Pulmonary artery (tissue), 1 donor: Measurements from ENCODE around the gene SPATA48.

DNA sequence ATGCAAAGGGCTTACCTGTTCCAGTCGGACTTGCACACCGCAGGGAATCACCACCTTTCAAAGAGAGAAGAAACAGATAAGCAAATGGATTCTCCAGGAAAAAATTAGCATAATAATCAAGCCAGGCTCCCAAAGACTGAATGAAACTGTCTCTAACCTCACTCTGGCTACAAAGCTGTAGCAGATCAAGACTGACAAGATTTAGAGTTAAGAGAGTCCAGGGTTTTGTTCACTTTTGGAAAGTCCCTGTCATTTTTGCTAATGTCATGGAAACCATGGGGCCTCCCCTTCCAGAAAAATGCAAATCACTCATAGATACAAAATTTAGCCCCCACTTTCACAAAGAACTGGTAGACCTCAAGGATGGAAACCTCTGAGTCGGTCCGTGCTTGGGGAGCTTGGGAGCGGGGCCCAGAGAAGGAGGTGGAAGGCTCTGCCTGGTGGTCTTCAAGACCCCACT lies 100.8 kb downstream of the TNS3 start:
- PRO-cap: no peak

GRCh38 chr7:47546423-47547368 lies 35.2 kb downstream of the TNS3 start:
- PRO-cap: no peak

DNA sequence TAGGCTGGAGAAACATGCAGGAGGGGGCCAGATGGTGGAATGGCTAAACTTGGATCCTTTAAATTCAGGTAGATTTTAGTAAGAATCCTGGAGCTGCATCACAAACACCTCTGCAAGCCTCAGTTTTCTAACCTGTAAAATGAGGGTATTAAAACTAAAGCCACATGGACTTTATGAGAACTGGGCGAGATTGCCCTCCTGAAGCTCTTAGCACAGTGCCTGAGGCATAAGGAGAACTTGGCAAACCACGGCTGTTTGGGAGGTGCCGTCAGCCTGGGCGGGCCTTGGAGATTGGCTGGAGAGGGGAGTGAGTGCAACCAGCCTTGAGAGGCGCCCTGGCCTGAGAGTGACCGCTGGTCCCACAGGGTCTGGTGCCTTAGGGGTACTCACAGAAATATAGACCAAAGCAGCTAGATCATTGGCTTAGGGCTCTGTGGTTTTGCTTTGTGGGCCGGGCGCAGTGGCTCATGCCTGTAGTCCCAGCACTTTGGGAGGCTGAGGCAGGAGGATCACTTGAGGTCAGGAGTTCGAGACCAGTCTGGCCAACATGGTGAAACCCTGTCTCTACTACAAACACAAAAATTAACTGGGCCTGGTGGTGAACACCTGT lies 5.5 kb upstream of the TNS3 start:
- PRO-cap: bidirectional peak, plus-strand start at position 326 of the sequence, minus-strand start at position 209 of the sequence

DNA sequence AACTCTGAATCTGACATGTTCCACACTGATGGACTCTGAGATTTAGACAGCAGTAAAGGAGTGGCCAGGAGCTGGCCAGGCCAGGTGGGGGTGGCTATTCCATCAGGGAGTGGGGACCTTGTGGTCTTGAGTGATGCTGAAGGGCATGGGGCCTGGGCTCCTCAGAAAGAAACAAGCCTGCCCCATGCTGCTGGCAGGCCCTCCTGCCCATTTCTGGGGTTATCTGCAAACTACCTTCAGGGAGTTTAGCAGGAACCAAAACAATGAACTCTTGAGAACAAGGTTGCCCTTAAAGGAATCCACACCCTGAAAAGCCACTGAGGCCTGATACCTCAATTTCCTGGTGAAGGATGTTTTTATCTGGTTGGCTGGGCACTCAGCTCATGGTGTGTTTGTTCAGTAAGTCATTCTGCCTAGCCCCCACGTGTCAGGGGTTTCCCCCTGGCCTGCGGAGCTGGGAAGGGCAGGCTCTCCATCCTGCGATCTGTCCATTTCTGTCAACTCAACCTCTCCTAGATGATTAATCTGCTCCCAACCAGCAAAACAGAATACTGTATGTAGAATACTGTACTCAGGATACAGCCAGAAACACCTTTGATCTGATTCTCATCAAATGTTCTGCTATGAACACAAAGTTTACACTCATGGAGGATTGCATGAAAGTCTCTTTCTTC lies 143.4 kb upstream of the TNS3 start:
- PRO-cap: no peak

- PRO-cap: no peak
These were observed 7.5 kb downstream of the HUS1 start for GRCh38 chr7:47971970-47972298.

- PRO-cap: no peak
These were observed 29.8 kb downstream of the ABCA13 start for GRCh38 chr7:48200898-48201713.

DNA sequence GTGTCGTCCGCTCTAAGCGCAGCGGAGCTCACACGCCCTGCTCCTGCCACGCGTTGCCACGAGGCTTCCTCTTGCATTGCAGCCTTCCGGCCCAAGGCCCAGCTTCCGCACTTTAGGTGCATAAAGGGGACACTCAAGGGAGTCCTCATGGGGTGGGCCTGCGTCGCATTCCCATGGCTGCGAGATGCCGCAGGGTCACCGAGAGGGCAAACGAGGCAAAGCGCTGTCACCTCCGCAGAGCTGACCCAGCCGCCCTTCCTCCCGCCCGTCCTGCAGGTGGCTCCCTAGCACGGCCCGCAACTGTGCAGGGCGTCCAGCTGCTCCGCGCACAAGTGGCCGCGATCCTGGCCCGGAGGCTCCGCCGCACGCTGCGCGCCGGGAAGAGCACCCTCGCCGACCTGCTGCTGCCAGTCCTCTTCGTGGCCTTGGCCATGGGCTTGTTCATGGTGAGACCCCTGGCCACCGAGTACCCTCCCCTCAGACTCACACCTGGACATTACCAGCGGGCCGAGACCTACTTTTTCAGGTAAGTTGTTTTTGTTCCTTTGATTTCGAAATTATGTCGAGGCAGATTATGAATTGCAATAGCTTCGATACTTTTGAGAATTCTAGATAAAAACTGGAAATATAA lies 283.6 kb downstream of the ABCA13 start:
- PRO-cap: no peak

DNA sequence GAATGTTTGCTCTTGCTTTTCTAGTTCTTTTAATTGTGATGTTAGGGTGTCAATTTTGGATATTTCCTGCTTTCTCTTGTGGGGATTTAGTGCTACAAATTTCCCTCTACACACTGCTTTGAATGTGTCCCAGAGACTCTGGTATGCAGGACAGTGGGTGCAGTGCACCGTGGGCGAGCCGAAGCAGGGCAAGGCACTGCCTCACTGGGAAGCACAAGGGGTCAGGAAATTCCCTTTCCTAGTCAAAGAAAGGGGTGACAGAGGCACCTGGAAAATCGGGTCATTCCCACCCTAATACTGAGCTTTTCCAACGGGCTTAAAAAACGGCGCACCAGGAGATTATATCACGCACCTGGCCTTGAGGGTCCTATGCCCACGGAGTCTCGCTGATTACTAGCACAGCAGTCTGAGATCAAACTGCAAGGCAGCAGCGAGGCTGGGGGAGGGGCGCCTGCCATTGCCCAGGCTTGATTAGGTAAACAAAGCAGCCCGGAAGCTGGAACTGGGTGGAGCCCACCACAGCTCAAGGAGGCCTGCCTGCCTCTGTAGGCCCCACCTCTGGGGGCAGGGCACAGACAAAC lies 107.6 kb upstream of the VWC2 start:
- PRO-cap: no peak

DNA sequence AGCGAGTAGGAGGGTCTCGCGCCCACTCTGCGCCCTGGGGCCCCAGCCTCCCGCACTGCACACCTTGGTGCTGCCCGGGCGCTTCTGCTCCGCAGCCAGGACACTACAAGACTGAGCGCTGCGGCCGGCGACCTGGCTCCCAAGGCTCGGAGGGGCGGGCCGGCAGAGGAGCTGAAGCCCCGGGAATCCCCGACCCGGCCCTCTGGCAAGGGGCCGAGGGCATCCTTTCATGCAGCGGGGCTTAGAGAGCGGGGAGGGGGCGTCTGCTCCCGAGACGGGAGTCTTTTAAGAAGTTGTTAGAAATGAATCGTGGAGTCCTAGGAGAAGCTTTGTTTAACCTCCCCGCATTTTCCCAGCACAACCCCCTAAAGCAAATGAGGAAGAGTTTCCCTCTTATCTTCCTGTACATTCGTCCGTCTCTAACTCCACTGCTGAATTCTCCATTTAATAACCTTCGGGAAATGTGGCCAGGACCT lies 1.1 kb downstream of the VWC2 start:
- PRO-cap: no peak

- PRO-cap: no peak
These were observed at the start of gene SPATA48 for GRCh38 chr7:50095652-50096088. TSS of gene SPATA48 (plus strand) at chr7:50095883.

DNA sequence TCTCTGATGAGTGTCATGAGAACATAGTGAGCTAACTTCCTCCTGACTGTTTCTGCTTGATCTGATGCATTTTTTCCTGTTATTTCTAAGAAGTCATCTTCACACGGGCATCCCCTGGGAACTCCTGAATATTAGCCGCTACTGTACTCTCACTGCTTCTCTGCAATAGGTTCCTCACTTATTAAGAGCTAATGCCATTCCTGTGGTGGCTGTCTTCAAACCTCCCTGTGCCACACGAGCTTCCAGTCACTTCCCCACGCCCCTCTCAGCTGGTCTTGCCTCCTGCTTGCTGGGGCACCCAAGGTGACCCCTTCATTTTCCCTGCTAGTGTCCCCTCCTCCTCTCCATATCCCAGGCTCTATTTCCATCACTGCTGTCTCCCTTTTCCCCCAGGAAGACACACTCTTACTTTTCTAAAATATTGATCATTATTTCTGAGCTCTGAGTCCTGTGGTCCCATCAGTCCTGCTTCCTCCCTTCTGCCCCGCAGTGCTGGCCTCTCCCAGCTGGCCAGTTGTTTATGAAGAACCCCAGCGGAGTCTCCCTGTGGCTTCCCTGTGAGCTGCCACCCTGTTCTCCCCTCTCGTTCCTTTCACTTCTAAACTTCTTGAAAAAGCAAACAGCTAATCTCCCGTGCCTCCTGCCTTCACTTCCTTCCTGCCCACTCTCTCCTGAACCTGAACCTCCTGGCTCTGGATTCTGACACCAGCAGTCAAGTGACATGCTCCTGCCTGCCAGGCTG lies 60.8 kb downstream of the SPATA48 start:
- PRO-cap: no peak

DNA sequence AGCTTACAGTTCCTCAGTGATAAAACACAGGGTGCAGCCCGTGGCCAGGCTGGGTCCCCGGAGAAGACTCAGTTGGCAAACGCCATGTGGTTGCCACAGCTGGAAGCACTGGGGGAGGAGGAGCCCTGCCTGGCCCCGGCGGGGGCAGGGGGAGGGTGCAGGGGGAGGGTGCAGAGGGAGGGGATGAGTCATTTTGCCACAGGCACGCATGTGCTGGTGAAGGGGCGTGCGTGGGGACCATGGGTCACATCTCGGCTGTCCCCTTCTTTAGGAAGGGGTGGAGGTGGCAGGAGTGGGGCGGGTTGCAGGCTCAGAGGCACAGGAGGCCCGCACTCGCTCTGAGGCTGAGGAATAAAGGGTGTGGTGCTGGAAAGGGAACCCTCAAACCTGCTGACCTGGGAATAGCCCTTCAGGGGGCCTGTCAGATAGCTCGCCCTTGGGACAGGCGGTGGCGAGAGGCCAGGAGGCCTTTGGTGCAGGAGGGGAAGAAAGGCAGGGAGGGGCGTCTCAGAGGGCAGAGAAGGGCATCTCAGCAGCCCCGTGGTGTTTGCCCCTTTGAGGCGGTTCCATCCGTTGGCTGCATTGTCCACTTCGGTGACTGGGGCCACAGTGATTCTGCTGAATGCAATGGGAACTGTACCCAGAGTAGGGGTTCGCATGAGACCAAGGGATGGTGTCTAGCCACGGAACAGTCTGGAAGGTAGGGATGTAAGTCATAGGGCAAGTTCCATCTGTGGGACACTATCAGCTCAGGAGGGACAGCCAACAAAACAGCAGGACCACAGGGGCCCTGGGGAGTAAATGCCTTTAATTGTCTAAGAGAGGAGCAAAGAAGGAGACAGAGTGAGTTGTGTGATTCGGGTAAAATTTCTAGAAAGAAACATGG lies 31.8 kb downstream of the IKZF1 start:
- PRO-cap: no peak

DNA sequence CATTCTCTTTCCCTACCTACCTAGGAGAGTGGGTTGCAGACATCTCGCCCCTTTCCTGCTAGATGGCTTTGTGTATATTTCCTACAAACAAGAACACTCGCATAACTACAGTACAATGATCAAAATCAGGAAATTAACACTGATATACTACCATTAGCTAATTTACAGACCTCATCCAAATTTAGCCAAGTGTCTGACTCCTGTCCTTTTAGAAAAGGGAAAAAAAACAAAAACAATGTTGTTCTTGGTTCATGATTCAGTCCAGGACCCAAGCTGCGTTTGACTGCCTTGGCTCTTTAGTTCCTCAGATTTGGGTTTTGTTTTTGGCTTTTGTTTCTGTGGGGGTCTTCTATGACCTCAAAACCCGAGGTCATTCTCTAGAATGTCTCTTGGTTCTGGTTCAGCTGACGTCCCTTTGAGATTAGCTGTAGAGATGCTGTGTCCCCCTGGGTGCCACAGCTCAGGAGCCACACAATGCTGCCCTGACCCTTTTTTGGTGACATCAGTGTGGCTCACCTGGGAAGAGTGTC lies 89.6 kb upstream of the DDC start:
- PRO-cap: no peak

DNA sequence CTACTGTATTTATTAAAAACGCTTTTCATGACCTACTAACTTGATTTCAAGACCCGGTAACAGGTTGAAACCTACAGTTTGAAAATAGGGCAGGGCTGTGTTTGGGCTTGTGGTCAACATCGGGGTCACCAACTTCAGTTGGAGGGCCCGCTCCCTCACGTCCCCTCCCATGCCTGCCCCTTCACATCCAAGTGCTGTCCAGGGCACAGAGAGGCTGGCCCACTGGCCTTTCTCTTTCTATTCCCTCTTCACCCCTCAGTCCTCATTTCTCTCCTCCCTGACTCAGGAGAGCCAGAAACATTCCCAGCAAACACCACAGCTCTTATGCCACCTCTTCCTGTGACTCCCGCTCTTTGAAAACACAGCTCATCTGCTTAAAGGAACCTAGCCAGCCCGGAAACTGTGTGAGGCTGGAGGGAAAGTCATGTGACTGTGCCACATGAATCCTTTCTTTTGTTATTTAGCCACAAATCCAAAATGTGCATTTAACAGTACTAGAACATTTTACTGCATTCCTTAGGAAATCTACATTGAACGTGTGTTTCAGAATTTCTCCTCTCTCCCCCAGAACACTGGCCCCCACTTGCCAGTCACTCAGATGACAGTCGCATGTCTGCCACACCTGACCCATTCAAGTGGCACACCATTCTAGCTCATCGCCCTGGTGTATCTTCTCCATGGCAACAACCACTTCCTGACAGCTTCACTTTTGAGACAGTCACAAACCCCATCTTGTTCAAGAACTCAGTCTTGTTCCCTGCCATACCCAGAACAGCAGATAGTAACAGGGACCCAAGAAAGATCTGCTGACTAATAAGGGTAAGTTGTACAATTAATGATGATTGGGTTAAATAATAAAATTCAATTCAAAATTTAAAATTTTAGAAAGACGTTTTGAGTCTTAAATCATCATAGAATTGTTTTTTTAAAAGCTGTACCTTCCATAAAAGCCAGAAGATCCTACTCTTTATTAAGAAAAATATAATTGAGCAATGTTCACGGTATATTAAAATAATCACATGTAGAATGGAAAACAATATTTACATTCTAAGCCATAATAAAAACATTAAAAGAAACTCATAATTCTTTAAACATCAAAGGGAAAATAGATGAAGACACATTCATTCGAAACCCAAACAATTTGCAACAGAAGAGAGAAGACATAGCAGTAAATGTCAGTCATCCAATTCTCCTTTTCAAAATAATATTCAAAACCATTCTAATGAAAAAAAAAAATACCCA lies 42.7 kb downstream of the GRB10 start:
- PRO-cap: no peak

DNA sequence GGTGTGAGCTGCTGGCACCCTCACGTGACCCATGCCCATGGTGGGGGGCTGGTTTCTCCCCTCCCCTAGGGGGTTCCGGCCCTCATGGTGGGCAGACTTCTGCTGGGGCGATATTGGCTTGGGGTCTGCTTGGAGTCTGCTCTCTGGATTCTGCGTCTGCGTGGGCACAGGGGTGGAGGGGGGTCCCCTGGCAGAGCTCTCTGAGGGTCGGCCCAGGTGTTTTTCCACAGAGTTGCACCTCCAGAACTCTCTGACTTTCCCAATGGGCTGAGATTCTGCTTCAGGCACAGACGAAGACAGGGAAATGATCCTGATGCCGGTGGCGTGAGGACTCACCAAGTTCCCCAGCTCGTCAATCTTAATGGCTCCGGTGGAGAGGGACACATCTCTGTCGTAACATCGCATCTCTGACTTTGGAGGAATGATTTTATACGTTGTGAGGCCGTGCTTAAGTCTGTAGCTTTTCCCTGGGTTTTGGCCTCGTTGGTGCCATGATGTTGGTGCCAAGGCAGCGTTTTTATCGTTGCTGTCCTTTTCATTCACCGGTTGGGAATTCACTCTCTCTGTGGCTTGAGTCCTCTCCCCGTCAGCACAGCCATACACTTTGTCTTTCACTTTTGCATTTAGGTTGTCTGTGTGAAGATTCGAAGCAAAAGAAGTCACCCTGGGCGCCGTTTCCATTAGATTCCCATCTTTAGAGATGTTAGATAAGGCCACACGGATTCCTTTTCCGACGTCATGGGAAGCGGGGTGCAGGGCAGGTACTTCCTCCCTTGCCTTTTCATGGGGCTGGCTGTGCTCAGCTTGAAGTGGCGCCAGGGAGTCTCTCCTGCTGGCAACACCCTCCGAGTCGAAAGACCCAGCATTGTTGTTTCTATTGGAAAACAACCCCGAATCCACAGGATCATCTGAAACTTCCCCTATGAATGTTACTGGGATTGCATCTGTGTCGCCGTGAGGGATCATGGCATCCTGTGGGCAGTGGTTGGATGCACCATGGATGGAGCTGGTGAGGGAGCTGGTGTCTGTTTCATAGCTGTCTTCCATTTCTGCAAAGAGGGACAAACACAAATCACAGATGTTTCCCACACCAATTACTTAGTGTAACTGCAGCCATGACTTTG lies 246.2 kb upstream of the GRB10 start:
- PRO-cap: no peak

- PRO-cap: no peak
These were observed 133.8 kb downstream of the COBL start for GRCh38 chr7:51182722-51183324.

GRCh38 chr7:51315801-51316312 lies 752 bp downstream of the COBL start:
- PRO-cap: no peak

DNA sequence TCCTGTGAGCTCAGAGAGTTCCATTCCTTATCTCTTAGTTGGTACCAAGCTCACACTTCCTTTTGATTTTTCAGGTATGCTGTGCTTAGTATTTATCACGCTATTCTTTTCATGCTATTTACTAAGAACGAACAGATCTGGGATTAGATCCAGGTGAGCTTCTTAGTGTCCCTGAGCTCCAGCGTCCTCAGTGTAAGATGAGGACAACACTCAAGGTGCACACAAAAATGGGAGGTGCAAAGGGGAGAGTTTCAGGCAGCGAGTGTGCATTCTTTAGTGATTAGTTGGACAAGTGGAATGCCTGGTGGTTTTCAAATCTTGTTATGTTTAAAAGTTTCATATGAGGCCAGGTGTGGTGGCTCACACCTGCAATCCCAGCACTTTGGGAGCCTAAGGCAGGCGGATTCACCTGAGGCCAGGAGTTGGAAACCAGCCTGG lies 23.8 kb upstream of the COBL start:
- PRO-cap: no peak

DNA sequence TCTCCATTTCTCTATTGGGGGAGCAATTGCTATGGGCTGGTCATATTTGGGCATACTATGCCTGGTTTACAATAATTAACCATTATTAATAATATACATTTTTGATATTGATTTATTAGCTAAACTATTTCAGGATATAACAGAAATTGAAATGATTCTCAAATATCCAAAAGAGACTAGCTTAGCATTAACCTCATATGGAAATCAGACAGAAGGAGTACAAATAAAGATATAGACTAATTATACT lies 99.2 kb upstream of the POM121L12 start:
- PRO-cap: no peak

DNA sequence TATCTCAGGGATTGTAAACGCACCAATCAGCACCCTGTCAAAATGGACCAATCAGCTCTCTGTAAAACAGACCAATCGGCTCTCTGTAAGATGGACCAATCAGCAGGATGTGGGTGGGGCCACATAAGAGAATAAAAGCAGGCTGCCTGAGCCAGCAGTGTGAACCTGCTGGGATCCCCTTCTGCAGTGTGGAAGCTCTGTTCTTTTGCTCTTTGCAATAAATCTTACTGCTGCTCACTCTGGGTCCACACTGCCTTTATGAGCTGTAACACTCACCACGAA lies 30.7 kb upstream of the POM121L12 start:
- PRO-cap: no peak